Pericardium fibroblast (primary cell): ENCODE measurements around a stretch of chr3.

DNA sequence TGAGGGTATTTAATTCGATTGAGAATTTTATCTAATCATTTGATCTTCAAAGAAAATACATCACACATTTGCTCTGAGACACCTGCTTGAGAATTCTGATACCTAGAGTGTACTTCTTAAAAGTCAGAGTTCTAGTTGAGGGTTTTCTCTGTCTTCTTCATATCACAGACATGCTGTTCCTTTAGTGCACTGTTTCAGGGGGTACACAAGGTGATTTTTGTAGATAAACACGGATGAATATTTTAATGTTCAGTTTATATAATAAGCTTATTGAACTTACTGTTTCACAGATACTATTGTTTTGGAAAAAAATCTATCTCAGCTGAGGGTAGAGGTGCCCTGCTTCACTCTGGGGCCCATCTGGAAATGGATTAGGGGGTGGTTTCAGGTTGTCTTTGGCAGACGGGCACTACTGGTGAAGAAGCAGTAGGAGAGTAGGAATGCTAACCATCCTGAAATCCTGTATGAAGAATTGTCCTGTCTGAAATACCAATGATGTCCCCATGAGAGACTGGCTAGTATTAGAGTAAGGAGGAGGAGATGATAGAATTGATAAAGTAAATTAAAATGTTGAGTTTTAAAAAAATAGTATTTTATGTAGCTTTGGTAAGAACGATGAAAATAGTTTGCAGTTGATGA, 45.9 kb downstream of the PSMD6 start:
- RAMPAGE, long total RNA, result no peak

DNA sequence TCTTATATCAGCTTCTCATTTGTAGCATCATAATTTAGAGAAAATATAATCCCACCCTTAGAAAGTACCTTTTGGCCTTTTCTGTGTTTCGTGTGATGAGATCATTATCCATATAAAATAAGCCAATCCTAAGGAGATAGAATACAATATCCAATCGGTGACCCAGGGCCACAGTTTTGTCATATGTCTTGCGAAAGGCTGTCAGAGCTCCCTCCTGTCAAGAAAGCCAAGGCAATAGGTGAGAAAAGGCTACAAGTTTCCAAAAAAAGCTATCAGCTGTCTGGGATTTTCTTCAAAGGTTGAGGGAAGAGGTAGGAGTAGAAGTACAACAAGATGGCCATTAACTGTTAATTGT, 4.1 kb downstream of the PSMD6 start:
- RAMPAGE, long total RNA, result no peak

GRCh38 chr3:64159705-64160422, 65.4 kb downstream of the PRICKLE2 start:
- RAMPAGE, long total RNA, result no peak

DNA sequence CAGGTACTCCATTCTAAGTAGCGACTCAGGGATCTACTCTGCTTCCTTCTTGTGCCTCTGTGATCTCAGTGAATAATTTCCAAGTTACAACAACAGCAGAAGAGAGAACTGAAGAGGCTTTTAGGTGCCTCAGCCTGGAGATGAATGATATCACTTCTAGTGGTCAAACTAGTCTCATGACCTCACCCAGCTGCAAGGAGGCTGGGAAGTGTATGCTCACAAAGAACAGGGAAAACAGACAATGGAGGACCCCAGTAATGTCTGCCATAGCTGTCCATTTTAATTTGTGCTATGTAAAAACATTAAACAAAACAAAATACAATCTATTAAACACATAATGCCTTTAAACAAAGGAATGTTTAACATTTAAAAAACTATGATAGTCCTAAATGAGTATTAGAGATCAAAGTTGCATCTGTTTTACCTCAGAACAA, 4.7 kb upstream of the PRICKLE2 start:
- RAMPAGE, long total RNA, result no peak

DNA sequence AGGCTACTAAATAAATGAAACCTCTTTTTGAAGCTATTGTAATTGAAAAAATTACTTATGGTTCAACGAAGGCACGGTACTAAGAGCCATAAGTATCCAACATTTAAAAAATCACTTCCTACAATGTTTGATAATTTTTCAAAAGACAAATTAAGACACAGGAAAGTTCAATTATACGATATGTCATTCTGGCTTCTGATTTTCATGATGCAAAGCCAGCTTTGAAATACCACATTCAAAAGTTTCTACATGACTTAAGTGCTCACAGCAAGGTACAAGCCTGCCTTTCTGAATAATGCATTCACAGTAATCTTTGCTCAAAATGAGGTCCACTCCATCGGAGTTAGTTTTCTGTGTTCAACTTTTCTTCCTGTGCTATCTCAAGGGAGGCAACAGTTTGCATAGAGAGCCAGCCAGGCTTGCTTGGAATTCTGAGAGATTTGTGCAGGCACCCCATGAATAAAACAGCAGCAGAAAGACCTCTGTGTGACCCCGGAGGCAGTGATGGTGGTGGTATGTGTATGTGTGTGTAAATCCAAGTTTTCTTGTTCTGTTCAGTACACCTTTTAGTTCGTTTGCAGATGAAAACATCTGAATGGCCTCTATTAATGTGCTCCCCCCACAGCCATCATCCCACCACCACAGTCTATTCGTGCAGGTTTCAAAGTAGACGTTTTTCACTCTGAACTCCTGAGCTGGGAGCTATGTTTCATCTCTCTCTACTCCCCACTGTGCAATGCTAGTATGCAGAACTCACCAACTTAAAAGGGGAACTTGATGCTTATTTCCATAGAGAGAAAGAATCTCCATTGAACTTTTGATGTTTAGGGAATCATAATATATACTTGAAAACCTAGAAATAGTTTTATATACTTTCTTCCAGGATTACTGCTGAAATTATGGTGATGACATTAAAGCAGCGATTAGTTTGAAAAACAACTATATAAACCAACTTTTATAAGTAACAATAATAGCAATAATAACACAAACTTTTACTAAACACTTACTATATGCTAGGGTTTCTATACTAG, 124.0 kb downstream of the ADAMTS9 start:
- RAMPAGE, long total RNA, result no peak

DNA sequence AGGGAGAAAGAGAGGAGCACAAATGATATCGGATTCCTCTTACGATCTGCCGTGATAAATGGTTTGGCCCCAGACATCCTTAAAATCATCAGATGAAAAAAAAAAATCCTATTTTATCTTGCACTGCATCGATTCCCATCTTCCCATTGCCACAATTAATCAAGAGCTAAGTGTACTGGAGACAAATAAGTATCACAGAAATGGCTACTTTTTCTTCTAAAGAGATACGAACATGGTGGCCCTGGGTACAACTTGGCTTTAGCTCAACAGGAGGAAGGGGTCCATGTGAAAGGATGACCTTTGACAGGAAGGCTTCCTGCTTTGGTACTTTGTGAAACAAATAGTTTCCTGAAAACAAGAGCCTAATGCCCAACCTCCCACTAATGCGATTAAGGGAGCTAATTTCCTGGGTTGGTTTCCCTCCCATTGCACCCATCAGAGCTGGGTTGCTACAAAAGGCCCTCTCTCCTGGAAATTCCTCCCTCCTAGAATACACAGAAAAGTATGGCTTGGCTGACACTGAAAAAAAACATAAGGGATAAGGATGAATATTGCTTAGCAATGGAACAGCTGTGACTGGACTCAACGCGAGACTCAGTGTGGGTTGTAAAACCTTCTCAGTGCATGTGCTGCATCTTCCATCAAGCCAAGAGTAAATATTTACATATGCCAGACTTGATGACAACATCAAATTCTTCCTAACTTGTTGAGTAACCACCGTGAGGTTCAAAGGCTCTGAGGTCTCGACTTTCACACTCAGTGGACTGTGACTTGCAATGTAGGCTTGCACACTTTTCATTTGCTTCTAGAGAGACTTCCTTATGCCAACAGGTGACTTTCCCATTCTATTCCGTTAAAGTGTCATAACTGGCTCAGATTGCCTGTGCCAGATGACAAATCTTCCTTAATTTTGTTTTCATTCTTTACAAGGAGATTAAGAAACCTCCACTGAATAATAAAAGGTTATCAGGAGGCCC, 60.2 kb downstream of the ADAMTS9 start:
- RAMPAGE, long total RNA, result no peak

- RAMPAGE, long total RNA, result no peak
These were observed 11.0 kb downstream of the ADAMTS9 start for GRCh38 chr3:64676856-64677066.

DNA sequence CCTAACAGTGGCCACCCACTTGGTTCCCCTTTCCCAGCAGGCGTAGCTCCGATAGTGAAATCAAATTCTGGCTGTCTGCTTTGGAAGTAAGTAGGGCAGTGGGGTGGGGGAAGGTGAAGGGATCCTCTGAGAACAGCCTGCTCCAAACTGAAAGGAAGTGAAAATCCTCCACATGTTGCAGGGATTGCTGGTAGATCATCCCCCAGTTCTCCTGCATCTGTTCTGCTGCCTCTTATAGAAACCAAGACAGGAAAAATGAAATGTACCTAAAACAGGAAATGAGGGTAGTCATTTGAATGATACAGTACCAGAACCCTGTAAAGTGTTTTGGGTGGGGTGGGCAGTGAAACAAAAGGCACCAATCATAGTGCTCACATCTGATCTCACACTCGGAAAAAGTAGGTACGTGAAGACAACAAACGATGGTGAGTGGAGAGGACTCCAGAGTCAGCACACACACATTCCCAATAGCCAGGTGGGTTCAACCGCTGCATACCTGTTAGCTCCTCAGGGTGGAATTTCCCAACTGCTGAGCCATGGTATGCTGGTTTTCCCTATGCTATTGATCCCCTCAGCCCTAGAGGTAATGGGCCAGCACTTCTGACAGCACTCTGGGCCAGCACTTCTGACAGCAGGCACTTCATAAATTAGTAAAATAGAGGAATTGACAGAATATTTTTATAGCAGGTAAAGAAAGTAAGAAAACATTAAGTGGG, 304.9 kb upstream of the ADAMTS9 start:
- RAMPAGE, long total RNA, result no peak

DNA sequence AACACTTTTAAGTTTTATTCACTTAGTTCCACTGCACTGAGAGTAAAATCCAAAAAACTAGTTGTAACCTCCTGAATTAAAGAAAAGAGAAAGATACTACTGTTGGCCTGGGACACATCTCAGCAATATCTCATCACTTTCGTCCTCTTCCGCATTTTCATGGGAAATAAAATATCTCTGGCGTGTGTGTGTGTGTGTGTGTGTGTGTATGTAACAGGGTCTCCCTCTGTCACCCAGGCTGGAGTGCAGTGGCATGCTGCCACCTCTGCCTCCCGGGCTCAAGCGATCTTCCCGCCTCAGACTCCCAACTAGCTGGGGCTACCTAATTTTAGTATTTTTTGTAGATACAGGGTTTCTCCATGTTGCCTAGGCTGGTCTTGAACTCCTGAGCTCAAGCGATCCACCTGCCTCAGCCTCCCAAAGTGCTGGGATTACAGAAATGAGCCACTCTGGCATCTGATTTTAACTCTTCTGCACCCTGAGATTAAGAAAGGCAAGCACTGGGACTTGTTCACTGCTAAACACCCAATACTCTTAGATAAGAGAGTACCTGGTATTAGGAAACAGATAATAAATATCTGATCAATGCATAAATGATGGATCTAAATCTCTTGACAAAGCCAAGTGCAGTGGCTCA, 157.9 kb downstream of the MAGI1 start:
- RAMPAGE, long total RNA, result no peak

- RAMPAGE, long total RNA, result no peak
These were observed 110.7 kb downstream of the MAGI1 start for GRCh38 chr3:65928027-65928379.

GRCh38 chr3:66194624-66194872, 26.3 kb upstream of the SLC25A26 start:
- RAMPAGE, long total RNA, result no peak

DNA sequence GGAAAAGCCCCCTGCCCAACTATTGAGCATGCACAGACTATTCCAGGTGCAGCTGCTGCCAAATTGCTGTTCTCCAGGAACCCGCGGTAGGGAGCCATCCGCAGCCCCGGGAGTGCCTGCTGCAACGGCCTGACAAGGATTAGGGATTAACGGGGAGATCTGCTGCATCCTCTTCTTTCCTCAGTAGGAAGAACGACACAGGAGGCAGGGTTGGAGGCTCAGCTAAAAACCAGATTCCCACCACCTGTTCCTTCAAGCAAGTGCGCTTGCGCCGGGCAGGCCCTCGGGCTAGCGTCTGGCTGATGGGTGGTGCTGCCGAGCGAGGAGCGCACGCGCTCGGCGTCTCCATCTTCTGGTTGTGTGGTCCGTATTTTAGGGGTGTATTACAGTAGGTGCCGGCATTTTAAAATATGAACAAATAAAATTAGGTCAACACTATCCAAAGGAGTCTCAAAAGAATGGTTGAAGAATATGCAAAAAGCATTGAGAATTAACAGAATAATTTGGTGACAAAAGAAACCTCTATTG, 25.4 kb upstream of the SLC25A26 start:
- RAMPAGE, long total RNA, result no peak

GRCh38 chr3:66405136-66405754, 95.6 kb downstream of the LRIG1 start:
- RAMPAGE, long total RNA, result no peak

DNA sequence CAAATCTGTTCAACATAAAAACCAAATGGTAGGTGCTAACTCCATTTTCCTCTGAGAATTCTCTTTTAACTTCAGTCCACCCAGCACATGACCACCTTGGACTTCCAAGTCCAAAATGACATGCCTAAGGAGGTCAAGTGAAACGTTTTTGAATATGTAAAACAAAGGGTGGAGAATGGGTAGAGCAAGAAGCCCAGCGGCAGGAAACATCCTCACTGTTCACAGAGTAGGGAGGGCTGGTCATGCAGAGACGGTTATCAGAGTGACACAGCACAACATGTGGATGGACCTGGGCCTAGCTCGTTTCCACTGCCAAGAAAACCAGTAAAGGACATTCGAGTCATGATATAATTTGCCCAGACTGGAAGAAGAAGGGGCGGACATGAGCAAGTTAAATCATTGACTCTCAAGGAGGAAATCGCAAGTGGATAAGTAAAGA, 89.4 kb downstream of the LRIG1 start:
- RAMPAGE, long total RNA, result no peak

- RAMPAGE, long total RNA, result no peak
These were observed 52.1 kb downstream of the LRIG1 start for GRCh38 chr3:66448833-66449088.

DNA sequence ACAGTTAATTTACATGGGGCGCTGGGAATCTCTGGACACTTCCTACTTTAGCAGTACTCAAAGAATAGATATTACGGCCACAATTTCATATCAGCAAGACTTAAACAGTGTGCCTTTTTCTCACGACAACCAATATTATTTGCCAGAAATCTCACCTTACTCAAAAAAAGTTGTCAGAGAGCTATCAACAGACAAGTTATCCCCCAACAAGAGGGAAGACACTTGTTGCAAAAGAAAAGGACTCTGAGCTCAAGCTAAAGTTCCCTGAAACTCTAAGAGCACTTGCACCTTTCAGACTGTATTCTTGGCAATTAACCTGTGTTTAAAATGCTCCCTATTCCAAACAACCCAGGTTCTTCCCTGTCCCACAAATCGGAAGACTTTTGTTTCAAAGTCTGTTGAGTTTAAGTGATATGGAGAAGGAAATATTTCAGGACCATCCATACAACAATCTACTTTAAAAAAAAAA, 4.5 kb downstream of the LRIG1 start:
- RAMPAGE, long total RNA, result no peak

- RAMPAGE, long total RNA, result no peak
These were observed 9.0 kb upstream of the KBTBD8 start for GRCh38 chr3:66988952-66989730.

GRCh38 chr3:67424648-67425413, 229.6 kb downstream of the SUCLG2 start:
- RAMPAGE, long total RNA, result no peak

DNA sequence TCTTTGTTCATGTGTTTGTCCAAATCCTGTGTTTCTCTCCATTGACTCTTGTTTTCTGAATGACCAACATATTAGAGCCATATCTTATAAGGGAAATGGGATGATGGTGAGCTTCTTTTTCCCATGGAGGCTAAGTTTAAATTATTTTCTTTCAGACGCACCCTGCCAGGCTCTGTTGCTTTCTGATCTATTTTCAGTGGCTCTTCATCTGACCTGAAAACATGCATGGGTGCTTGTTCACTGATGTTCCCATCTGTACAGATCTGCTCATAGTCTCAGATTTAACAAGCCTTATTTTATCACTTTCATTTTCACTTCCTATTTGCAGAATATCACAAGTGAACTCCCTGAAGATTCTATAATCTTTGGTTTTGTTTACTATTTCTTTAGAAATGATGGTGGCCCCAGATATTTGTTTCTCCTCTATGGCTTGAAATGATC, 31.1 kb upstream of the SUCLG2 start:
- RAMPAGE, long total RNA, result no peak

GRCh38 chr3:67714362-67714631, 59.9 kb upstream of the SUCLG2 start:
- RAMPAGE, long total RNA, result no peak